Progenitor cell of endocrine pancreas (in vitro differentiated cells): ENCODE measurements around a stretch of chr1.

DNA sequence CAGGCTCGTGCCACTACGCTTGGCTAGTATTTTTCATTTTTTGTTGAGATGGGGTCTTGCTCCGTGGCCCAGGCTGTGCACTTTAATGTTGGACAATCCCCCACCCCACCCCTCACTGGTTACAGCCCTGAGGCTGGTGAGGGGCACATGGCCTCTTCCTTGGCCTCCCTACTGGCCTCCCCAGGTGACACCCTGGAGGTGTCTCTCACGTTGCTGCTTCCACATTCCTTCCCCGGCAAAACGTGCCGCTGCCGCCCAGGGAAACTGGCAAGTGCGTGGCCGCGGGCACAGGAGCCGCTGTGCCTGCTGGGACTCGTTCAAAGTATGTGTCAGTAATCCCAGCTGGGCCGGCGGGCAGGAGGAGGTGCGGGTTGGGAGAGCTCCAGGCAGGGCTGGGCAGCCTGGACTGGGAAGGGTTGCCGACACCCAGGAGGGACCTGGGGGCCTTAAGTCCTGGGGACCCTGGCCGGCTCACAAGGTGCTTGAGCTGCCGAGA is 6.4 kb downstream of the WNT3A start:
- PRO-cap: no peak

DNA sequence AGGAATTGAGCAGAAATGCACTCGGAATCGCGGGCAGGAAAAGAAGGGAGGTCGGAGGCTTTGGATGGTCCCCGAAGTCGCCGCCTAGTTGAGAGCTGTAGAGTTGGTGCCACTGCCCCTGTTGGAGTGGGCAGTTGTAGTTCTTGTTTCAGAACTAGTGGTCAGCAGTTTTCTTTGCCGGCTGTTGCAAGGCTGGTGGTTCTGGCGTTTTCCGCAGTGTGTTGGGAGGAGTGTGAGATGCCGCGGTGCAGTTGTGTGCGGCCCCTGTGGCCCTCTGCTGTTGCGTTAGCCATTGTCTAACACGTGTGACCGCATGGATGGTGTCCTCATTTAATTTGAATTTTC is 1.3 kb downstream of the ARF1 start:
- PRO-cap: no peak

DNA sequence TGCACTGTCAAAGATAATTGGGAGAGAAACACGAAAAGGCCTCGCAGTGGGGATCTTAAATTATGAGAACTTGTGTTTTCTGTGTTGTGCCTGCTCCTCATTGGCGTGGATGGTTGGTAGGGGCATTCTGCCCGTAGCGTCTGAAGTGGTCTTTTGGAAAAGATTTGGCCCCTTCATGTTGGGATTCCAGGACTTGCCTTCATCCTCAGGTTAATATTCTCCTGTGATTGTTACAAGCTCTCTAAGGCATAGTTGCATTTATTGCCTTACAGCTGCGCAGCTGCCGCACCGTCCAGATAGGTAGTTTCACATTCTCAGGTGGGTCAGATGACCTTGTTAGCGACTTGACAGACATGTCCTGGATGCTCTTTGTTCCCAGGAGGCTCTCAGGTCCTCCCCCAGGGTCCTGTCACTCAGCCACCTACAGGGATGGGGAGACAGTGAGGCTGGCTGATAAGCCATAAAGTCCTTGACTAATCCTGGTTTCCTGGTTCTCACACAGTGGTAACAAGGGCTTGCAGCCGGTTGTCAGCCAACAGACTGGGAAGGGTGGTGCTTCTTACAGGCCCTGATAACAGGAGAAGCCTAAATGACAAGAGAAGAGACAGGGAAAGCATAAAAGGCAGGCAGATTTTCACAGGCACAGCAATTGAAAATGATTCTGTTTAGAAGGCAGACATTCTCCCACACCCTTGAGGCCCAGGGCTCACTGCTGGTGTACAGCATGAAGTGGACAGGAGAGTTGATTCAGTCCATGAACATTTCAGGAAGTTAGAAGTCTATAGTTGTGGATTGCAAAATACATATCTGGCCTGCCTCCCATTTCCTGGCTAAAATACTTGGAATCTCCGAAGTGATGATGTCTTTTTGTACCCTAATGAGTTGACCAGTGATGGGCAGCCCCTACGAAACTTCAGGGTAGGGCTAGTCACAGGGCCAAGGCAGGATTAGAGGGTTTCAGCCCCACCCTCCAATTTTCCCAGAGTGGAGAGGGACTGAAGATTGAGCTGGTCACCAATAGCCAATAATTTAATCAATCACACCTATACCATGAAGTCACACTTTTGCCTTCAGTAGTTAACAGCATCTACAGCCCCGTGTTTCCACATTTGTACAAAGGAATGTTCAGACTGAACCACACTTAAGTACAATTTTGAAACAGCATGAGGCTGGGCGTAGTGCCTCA is 3.0 kb downstream of the ARF1 start:
- PRO-cap: no peak

- PRO-cap: no peak
These were observed 4.8 kb downstream of the ARF1 start for GRCh38 chr1:228087145-228087816.

DNA sequence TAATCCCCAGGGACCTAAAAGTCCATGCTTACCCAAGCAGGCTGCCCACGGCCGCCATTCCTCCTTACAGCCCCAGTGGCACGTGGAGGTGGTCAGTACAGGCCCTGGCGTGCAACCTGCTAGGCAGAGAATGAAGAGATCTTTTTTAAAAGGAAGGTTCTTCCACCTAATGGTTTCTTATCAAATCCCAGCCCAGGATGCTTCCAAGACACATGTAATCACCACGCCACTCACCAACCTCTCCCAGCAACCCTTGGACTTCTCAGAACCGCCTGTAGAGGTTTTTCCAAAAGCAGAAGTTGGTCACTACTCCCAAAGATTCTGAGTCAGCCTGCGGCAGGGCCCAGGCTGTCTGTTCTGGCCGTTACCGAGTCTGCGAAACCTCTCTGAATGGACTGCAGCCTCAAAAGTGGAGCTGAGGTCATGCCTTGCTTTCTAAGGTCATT is 873 bp downstream of the MRPL55 start:
- PRO-cap: no peak

DNA sequence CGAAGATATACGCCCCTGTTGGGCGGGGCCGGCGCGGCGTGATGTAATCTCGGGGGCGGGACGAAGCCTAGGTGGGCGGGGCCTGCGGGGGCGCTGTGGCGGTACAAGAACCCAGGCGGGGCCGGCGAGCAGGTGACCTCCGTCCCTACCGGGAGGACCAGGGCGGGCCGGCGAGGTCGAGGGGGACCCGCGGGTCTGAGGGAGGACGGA is 174 bp upstream of the MRPL55 start:
- PRO-cap: bidirectional peak, plus-strand start at position 104 of the sequence, minus-strand start outside the sequence

DNA sequence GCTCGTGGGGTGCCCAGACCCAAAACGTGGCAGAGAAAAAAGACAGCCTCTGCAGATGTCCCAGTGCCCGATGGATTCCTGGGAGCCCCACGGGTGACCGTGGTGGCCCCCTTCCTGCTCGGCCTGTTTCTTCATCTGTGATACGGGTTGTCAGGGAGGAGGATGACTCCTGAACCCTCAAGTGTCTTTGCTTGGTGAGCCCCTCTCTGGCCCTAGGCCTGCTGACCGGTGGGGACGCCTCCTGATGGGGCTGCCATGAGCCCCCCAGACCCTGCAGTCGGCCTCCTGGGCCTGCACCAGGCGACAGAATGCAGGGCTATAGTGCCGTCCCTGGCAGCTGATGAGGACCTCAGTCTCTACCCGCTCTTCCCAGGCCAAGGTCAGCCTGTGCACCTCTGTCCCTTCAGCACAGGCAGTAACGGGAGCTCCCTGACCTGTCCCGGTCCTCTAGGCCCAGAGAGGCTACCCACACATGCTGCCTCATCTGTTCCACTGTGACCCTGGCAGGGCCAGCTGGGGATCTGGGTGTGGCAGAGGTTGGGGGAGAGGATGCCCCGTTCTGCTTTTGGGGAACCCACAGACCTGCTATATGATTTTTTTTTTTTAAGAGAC is 1.3 kb downstream of the OBSCN start:
- PRO-cap: no peak

GRCh38 chr1:228219257-228219623 is 11.4 kb downstream of the OBSCN start:
- PRO-cap: no peak

DNA sequence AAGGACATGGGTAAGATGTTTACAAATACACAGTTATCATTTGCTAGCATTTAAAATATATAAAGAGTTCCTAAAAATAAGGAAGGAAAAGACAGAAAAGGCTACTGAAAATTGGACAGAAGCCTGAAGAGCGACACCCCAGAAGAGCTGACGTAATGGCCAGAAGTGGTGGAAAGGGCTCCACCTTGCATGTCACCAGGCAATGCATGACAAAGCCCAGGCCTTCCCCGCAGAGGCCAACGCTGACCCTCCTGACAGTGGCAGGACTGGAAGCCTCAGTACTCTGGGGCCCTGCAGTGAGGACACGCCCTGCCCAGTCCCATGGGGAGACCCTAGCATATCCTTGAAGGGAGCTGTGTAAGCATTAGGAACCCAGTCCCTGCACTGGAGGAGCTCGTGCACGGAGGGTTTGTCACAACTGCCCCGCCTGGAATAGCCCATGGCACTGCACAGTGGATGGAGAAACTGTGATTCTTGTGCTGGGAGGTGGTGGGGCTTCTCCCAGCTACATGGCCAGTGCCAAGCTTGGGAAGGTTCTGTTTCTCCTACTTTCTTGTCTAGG is 60.1 kb downstream of the OBSCN start:
- PRO-cap: no peak

DNA sequence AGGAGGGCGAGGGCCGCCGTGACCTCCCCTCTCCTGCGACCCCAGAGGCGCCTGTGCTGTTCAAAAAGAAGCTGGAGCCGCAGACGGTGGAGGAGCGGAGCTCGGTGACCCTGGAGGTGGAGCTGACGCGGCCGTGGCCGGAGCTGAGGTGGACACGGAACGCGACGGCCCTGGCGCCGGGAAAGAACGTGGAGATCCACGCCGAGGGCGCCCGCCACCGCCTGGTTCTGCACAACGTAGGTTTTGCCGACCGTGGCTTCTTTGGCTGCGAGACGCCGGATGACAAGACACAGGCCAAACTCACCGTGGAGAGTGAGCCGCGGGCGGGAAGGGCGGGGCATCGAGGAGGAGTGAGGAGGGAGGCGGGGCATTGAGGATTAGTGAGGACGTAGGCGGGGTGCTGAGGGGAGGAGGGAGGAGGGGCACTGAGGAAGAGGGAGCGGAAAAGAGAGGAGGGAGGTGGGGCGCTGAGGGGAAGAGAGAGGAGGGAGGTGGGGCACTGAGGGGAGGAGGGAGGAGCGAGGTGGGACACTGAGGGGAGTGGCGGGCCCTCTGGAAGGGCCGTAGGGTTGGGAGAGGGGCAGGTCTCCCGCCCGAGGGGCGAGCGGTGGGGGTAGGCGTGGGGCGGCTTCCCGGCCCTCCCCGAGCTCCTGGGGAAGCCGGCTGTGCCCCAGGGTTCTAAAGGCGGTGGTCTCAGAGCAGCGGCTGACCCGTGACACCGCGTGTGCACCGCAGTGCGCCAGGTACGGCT is 68.0 kb downstream of the OBSCN start:
- PRO-cap: bidirectional peak, plus-strand start at position 531 of the sequence, minus-strand start at position 314 of the sequence

DNA sequence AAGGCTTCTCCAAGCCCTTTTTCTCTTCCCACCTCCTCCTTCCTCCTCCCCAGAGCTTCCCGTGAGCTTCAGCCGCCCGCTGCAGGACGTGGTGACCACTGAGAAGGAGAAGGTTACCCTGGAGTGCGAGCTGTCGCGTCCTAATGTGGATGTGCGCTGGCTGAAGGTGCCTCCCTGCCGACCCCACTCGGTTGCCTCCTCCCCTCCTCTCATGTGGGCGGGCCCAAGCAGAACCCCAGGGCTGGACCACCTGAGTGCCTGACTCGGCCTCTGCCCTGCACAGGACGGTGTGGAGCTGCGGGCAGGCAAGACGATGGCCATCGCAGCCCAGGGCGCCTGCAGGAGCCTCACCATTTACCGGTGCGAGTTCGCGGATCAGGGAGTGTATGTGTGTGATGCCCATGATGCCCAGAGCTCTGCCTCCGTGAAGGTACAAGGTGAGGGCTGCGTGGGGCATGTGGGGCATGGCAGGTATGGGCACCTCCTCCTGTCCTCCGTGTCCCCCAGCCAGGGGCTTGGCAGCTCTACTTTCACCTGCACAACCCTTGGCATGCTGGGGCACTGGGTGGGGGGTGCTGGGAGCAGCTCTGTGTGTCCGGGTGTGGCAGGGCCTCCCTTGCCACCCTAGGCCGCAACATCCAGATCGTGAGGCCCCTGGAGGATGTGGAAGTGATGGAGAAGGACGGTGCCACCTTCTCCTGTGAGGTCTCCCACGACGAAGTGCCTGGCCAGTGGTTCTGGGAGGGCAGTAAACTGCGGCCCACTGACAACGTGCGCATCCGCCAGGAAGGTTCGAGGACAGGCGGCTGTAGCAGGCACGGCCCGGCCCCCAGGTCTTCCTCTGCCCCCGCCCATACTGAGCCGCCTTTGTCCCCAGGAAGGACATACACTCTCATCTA is 69.3 kb downstream of the OBSCN start:
- PRO-cap: no peak

- PRO-cap: no peak
These were observed 80.1 kb downstream of the OBSCN start for GRCh38 chr1:228287653-228288603.

DNA sequence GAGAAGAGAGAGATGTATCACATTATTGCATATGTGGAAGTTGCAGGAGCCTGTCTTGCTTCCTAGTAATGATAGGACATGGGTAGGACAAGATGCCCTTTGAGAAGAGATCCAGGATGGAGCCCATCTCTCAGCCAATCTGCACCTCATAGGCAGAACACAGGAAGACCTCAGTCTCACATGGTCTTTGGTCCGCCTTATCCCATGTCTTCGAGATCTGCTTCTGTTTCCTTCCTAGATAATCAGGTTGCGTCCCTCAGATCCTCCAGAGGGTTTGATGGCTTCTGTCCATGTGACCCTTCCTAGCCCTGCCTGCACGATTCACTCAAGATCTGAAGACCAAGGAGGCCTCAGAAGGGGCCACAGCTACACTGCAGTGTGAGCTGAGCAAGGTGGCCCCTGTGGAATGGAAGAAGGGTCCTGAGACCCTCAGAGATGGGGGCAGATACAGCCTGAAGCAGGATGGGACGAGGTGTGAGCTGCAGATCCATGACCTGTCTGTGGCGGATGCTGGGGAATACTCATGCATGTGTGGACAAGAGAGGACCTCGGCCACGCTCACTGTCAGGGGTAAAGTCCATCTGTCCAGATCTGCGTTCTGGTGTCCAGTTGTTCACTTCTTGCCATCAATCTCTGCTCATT is 90.4 kb downstream of the OBSCN start:
- PRO-cap: no peak

DNA sequence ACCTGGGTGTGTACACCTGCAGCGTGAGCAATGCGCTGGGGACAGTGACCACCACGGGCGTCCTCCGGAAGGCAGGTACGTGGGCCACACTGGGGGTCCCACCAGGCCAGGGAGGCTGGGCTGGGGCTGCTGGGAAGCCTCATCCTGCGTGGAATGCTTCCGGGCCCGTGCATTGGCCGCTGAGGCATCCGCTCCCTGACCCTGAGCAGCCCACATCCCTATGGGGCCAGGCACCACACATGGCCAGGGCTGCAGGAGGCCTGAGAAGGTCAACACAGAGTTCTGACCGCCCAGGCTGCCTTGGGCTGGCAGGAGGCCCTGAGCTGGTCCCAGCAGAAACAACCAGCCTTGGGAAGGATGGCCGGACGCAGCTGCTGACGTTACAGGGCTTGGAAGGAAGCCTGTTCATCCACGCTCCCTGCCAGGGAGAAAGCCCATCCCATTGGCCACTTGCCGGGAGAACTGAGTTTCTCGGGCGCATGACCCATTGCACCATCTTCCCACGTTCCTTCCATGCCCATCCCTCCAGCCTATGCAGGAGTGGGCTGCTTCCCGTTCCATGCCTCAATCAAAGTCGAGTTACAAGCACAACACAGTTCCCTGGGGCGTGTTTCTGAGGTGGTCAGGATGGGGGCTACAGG is 31.8 kb downstream of the TRIM11 start:
- PRO-cap: no peak

DNA sequence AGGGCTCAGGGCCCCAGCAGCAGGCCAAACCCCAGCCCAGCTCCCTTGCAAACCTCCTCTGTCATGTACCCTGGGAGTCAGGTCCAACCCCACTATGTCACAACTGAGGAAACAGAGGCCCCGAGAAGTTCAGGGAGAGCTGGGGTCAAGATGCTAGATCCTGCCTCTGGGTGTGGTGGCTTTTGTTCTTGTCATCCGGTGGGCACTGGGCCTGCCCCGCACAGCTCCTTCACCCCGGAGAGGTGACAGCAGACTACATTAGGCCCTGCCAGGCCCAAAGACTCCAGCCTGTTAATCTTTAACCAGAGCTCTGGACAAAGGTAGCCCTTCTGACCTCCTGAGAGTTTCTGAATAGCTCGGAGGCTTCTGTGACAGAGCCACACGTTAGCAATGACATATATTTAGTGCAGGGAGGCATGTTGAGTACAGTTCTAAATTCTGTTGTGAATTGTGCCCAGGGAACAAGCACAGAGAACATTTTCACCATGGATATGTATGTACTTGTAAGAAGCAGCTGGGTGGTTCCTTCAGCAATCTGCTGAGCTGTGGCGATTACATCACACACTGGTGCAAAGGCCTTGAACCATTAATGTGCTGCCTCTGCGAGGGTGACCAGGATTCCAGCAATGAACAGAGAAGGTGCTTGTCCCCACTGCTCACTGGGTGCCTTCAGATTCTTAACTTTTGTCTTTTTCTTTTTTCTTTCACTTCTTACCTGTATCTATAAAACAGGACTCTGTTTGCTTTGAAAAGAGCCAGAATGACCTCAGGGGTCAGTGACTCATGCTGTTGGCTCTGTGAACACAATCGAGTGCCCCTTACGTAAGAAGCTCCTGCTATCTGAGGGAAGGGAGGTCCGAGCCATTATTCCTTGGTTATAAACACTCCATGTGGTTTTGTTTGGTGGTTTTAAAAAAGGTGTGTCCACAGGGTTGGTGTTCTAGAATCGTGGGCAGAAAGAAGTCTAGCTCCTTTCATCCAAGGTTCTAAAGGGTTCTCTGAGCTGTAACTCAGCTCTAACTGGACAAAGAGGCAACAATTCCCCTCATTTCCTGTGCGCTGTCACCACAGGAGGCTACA is 102.9 kb downstream of the RHOU start:
- PRO-cap: bidirectional peak, plus-strand start at position 350 of the sequence, minus-strand start at position 250 of the sequence

GRCh38 chr1:228920422-228920877 is 185.2 kb downstream of the RHOU start:
- PRO-cap: no peak

- PRO-cap: no peak
These were observed 186.2 kb downstream of the RHOU start for GRCh38 chr1:228921440-228921900.

DNA sequence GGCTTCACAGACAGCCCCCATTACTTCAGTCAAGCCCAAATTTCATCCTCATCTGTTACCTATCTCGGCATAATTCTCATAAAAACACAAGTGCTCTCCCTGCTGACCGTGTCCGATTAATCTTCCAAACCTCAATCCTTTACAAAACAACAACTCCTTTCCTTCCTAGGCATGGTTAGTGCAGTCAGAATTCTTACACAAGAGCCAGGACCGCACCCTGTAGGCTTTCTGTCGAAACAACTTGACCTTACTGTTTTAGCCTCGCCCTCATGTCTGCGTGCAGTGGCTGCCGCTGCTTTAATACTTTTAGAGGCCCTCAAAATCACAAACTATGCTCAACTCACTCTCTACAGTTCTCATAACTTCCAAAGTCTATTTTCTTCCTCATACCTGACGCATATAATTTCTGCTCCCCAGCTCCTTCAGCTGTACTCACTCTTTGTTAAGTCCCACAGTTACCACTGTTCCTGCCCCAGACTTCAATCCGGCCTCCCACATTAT is 214.4 kb downstream of the RHOU start:
- PRO-cap: no peak

DNA sequence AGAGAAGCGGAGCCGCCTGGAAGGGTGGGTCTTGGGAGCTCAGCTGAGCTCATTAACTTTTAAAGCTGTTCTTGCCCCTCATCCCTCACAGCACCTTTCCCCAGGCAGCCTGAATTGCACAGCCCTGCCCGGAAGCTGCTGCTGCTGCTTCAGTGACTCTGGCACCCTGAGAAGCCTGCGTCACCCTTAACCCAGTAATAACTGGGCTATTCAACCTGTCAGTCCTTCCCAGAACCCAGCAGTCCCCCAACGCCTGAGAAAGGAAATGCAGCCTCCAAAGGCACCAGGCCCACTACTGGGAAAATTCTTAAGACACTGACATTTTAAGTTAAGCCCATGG is 162.0 kb upstream of the RAB4A start:
- PRO-cap: no peak

DNA sequence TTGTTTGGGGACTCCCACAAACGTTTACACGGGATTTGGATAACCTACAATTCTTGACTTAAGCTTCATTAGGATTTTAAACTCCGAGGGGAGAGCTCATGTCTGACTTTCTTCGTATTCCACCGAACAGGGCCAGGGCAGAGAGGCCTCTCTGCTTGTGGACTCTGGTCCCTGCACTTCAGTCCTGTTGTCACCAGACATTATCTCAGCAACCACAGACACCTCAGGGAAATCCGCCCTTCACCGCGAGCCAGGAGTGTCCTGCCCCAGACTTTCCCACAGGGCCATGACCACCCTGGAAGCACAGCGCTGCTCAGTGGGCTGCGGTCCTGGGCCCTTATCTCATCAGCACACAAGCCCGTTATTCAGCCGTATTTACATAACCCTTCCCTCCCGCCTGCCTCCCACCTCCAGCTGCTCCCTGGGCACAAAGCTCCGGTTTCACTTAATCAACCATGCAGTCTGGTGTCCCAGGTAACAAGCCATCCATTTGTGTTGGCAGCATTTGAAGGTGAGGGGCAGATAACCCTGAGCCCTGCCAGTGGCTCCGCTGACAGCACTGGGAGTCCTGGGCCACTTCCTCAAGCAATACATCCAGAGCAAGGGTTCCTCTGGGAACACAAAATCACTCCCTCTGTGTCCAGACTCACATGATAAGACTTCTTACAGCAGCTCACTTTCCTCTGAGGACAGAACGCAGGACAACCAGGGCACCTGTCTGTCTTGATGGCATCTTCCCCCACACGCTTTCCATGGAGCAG is 122.7 kb upstream of the RAB4A start:
- PRO-cap: no peak